Smooth muscle cell (in vitro differentiated cells): ENCODE measurements around the gene CHRNA3.

GRCh38 chr15:77608678-77609098, 24.0 kb downstream of the LINGO1 start:
- RAMPAGE, long total RNA = no peak

- RAMPAGE, long total RNA = no peak
These were observed 798 bp upstream of the LINGO1 start for GRCh38 chr15:77633449-77633971.

GRCh38 chr15:77819687-77820753, 187.3 kb upstream of the LINGO1 start:
- RAMPAGE, long total RNA = no peak

GRCh38 chr15:78006396-78007313, 70.9 kb downstream of the TBC1D2B start:
- RAMPAGE, long total RNA = no peak

DNA sequence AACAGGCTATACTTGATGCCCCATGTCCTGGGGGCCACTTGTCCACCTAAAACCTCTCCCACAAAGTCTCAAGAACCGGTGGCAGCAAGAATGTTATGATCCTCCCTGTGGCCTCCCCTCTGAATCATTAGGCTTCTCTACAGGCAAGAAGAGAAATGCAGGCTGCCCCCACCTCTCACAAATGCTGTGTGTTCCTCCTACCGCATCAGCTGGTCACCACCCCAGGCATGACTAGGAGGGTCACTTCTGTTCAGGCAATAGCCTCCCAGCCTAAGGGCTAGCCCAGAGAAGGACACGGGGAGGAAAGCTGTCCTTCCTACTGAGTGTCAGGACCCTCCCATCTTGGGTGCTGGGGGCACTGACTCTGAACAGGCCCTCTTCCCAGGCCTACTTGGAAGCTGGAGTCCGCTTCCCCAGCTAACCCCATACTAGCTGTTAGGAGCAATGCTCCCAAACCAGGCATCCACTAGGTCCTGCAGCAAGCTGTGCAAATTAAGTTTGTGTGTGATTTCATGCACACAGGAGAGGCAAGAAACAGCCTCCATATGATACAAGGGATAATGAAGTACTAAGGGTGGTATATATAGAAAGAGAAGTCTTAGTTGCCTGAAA, 54.1 kb downstream of the TBC1D2B start:
- RAMPAGE, long total RNA = no peak

GRCh38 chr15:78043376-78043705, 34.2 kb downstream of the TBC1D2B start:
- RAMPAGE, long total RNA = no peak

GRCh38 chr15:78133813-78134235, 2.6 kb upstream of the CIB2 start:
- RAMPAGE, long total RNA = no peak

- RAMPAGE, long total RNA = no peak
These were observed 8.5 kb downstream of the DNAJA4 start for GRCh38 chr15:78272850-78273230.

DNA sequence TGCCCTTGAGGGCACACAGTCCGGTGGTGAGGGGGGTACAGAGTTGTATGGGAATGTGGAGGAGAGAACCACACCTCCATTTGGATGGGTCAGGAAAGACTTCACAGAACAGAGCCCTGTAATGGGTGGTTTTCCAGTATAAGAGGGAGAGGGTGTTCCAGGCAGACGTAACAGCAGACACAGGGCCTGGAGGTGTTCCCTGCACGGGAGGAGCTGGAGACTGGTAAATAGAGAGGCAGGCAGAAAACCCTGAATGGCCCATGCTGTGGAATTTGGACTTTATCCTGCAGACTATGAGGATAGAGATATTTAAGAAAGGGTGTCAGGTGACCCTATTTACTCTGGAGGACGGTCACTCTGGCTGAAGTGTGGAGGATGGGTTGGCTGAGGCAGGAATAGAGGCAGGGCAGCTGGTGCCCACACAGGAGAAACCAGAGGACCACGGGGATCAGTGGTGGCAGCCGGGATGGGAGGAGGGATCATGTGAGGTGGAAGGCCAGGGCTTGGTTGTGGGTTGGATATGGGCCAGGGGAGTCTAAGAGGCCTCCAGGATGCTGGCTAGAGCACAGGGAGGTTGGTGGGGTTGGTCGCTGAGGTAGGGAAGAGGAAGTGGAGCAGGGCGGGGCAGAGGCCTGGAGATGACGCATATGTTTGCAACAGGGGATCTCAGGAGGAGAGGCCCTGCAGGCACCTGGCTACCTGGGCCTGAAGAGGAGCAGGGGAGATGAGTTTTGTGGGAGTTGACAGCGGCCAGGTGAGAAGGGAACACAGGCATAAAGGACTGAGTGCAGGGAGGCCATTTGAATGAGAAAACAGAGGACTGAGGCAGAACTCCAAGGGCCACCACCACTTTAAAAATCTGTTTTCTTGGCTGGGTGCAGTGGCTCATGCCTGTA, 34.7 kb downstream of the CRABP1 start:
- RAMPAGE, long total RNA = no peak

DNA sequence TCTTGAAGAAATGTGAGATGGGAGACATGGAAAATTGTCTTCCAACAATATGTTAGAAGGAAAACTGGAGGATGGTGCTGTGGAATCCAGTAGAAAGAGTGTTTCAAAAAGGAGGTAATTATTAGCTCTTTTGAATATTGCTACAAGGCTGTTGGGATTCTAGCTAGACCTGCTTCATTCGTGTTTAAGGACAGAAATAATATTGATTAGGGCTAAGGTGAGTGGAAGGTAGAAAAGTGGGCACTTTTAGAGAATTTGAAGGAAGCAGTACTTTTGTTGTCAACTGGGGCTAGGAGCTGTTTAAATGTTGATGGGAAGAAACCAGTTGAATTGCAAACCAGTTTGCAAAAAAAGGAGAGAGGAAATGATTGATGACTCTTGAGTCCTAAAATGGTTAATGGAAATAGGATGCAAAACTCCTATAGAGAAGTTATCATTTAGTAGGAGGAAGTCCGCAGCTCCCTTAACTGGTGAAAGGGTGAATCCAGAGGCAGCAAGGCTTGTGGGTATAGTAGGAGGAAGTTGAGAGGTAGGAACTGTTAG, 15.2 kb downstream of the IREB2 start:
- RAMPAGE, long total RNA = no peak

- RAMPAGE, long total RNA = no peak
These were observed 979 bp downstream of the HYKK start for GRCh38 chr15:78508336-78508775.

- RAMPAGE, long total RNA = no peak
These were observed 8.4 kb downstream of the PSMA4 start for GRCh38 chr15:78548422-78549273.

DNA sequence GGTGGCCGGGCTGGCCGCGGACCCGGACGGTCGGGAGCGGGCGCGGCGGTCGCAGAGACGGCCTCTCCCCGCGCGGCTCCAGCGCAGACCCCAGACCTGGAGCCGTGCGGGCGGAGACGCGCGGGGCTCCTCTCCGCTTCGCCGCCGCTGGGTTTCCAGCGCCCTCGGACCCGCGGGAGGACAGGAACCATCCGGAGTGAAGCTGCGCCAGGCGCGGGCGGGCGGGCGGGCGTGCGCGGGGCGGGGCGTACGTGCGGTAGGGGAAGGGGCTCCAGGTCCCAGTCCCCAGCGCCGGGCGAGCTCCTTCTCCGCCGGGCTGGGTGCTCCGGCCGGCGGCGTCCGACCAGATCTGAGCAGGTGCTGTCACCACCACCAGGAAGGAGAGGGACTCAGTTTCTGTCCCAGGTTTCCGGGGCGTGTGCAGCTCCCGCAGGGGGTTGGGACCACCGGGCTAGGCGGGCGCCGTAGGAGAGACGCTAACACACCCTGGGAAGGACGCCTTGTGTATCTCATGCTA, at the start of gene CHRNA3:
Gene CHRNA3, minus strand, starts transcription at position 198 of the 517 bp plus-strand sequence.
- RAMPAGE, long total RNA = no peak

- RAMPAGE, long total RNA = no peak
These were observed 51.2 kb downstream of the ADAMTS7 start for GRCh38 chr15:78759936-78760654.

- RAMPAGE, long total RNA = no peak
These were observed 2.7 kb downstream of the ADAMTS7 start for GRCh38 chr15:78808546-78808991.

DNA sequence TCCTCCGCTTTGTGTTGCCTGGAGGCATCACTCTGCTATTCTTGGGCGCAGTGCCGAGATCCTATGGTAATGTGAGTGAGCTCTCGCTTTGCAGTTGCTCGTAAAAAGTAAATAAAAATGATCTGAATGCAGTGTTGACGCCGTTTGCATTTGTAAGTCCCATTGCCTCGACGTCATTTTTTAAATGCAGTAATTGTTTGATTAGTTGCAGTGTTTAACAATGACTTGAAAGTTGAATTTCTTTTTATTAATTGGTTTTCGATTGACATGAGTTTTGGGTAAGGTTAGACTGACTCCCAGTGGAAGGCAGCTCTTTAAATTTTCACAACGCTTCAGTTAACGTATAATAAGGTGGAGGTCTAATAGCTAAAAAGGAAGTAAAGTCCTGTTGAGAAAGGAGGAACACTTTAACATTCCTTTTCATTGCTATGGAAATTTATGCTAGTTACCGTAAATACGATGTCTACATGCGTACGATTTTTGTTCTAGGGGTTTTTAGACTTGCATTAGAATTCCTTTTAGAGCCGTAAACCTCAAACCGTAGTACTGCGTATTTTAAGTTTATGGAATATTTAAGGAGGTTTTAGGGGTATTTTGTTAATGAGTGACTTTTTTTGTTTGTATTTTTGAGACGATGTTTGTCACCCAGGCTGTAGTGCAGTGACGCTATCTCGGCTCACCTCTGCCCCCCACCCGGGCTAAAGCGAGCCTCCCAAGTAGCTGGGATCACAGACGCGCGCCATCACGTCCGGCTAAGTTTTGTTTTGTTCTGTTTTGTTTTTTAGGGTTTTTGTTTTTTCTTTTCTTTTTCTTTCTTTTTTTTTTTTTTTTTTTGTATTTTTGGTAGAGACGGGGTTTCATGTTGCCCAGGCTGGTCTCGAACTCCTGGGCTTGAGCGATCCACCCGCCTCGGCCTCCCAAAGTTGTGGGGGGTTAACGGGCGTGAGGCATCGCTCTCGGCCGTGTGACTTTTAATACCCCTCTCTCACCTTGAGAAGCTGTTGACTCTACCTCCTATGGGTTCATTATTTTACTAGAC, 1.4 kb downstream of the MORF4L1 start:
- RAMPAGE, long total RNA = no peak

- RAMPAGE, long total RNA = no peak
These were observed 7.6 kb downstream of the MORF4L1 start for GRCh38 chr15:78880326-78880690.

GRCh38 chr15:78886073-78886480, 13.4 kb downstream of the MORF4L1 start:
- RAMPAGE, long total RNA = no peak

- RAMPAGE, long total RNA = no peak
These were observed 15.4 kb downstream of the MORF4L1 start for GRCh38 chr15:78887915-78888571.

GRCh38 chr15:78898778-78899177, 26.1 kb downstream of the MORF4L1 start:
- RAMPAGE, long total RNA = no peak